GM19239 (cell line): ENCODE results near the genes TMEFF2 and STK17B.

DNA sequence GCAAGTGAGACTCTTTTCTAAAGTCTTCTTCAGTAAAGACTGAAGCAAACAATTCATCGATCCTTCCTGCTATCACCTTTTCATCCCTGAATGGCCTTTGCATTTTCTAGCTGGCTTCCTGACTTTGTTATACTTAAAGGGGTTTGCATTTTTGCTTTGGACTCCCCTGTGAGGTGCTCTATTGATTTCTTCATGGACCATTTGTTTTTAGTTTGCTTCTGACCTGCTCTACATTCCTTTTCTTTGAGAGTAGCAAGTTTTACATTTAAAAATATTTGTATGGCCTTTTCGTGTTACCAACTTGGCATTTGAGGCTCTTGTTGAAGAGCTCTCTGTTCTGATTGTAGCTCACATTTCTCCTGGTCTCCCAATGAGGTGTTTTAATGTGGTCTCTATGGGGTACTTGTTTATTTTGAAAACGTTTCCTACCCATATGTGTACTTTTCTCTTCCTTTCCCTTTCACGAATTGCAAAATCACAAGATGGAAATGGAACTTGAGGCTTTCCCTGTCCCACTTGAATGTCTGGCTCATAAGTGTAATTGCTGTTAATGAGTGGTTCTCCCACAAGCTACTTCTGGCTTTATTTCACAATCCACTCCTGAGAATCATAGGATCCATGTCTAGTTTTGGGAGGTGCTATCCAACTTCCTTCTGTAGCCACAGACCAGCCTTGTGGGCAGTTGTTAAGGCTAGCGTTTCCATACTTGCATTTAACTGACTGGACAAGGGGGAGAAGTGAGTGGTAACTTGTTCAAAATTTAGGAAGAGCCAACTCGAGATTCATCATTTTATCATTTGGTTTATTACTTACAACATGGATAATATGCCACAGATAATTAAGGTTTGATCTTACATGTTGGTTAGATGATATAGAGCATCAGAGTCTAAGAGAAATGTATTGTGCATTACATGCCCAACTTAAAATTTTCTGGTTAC is 81.1 kb upstream of the CAVIN2 start:
- RRBS: no CpG with 5 or more reads among the region's 6 CpGs

DNA sequence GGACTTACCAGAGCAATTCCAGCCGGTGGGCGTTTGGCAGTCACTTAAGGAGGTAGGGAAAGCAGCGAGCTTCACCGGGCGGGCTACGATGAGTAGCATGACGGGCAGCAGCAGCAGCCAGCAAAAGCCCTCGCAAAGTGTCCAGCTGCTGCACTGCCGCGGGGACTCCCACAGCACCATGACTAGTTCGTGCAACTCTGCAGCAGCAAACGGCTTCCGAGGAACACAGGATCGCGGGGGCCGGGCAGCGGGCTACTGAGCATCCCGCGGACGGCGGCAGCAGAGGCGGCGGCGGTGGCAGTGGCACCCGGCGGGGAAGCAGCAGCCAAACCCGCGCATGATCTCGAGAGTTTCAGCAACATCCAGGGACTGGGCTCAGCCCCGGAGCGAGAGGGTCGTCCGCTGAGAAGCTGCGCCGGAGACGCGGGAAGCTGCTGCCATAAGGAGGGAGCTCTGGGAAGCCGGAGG is 354 bp downstream of the TMEFF2 start:
- RRBS: 5% methylated on average over 18 of the region's 38 CpGs

- RRBS: 4% methylated on average over 18 of the region's 92 CpGs
These were observed at the start of gene TMEFF2 for GRCh38 chr2:192194813-192195965. TMEFF2 (minus strand) TSS chr2:192194933.

DNA sequence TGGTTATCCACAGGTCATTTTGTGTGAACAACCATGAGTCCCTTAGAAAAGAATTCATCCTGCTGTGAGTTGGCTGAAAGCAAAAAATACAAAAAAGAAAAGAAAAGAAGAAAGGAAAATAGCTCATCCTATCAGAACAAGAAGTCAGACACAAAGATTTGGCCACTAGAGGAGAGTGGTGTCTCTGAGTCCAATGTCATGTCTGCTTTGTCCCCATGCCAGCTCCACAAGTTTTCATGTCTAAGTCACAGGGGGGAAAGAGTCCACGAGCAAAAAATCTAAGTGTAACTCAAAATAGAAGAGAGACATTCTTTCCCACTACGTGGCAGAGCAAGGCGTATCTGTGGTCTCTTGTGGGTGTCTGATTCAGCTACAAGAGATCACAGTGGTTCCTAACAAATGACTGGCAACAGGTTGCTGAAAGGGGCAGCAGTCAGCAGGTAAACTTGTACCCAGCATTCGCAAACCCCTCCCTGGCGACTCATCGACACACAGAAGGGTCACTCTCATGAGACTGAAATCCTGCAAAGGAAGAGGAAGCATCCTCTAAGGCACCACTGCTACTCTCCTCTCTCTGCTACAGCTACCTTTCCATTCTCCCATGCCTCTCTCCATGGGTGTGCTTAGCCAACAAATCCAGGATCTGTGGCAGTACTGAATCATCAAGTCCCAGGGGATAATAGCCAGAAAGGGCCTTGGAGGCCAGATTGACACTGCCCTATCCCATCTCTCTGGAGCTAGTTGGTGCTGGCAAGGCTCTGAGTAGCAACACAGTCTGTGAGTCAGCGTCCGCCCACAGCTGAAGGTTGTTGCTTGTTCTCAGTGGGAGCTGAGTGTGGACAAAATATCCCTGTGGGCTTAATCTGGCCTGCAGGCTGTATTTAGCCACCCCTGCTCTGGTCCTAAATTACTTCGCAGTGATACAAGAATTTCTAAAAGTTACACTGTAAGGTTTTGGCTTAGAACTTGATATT is 123.0 kb upstream of the SLC39A10 start:
- RRBS: no CpG with 5 or more reads among the region's 9 CpGs

DNA sequence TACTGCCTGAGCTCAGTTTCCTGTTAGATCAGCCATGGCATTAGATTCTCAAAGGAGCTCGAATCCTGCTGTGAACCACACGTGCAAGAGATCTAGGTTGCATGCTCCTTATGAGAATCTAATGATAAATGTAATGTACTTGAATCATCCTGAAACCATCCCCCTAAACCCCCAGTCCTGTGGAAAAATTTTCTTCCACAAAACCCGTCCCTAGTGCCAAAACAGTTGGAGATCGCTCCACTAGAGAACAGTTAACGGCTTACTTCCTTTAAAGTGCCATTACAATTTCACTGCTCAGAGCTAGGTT is 37.1 kb downstream of the STK17B start:
- RRBS: no CpG with 5 or more reads among the region's 5 CpGs

GRCh38 chr2:196171013-196171995 is at the start of gene STK17B:
STK17B (minus strand) TSS chr2:196171578.
- RRBS: 2% methylated on average over 20 of the region's 103 CpGs

GRCh38 chr2:196176891-196177550 is 5.6 kb upstream of the STK17B start:
- RRBS: no CpG with 5 or more reads among the region's 4 CpGs

DNA sequence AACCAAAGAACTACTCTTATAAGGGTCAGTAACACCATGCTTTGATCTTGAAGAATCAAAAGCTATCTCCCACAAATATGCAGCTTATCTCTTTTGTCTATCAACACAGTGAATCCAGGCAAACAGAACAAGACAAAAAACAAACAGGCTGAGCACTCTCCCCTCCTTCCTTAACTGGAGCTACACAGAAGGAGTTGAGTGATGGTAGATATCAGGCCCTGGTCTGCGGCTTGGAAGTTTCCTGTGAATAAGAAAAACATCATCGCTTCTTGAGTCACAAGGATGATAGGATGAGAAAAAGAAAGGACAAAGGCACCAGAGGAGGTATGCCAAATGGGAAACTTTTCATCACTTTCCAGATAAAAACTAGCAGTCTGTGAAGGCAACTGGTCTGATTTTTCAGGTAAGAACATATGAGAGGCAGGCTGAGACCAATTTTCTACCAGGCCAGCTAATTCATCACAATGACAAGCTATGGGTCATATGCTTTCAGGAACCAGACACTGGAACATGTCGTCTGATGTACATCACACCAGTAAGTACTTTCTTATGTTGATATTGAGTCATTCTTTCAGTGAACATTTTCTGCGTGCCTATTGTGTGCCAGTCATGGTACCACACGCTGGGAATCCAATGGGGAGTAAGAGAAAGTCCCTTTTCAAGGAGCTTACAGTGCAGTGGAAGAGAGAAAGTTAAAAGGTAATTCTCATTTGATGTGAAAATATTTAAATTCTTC is 88.6 kb upstream of the STK17B start:
- RRBS: no CpG with 5 or more reads among the region's 5 CpGs

GRCh38 chr2:196319034-196319815 is 147.8 kb upstream of the STK17B start:
- RRBS: no CpG with 5 or more reads among the region's 17 CpGs

- RRBS: no CpG with 5 or more reads among the region's 9 CpGs
These were observed 21.1 kb downstream of the PGAP1 start for GRCh38 chr2:196905383-196905735.

DNA sequence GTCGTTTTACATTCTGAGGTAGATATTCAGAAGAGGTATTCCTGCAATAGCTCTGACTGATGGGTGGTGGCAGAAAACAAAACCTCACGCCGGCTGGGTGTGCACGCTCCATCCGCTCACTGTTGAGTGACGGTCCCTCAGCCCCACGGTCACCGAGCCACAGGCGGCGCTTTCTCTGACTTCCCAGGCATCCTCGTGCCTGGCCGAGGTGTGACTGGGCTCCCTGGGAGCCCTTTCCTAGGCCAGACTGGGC is 83.6 kb upstream of the PGAP1 start:
- RRBS: no CpG with 5 or more reads among the region's 12 CpGs

GRCh38 chr2:197163867-197165021 is 146.3 kb downstream of the ANKRD44 start:
- RRBS: 90% methylated on average over 14 of the region's 51 CpGs

- RRBS: no CpG with 5 or more reads among the region's 1 CpG
These were observed 17.9 kb downstream of the ANKRD44 start for GRCh38 chr2:197292702-197293023.

- RRBS: 1% methylated on average over 31 of the region's 86 CpGs
These were observed 702 bp downstream of the ANKRD44 start for GRCh38 chr2:197309610-197310545.

GRCh38 chr2:197488197-197488495 is 11.5 kb downstream of the HSPD1 start:
- RRBS: no CpG with 5 or more reads among the region's 1 CpG

DNA sequence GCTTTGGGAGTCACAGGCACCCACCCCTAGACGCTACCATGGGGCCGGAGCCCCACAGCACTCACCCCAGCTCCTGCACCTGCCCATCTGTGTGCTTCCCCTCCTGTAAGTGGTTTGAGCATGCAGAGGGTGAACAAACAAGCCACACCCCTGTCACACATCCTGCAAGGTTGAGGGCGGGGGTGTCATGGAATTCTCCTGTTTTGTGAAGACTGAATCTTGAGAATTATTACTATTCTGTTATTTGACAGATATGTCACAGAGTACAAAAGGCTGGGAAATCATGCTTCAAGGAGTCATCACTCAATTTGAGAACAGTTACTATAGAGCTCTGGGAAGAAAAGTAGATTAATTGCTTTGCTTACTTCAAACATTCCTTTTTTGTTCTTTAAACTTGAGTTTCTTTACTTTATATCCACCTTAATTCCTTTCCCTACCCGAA is 60.8 kb downstream of the RFTN2 start:
- RRBS: no CpG with 5 or more reads among the region's 4 CpGs

DNA sequence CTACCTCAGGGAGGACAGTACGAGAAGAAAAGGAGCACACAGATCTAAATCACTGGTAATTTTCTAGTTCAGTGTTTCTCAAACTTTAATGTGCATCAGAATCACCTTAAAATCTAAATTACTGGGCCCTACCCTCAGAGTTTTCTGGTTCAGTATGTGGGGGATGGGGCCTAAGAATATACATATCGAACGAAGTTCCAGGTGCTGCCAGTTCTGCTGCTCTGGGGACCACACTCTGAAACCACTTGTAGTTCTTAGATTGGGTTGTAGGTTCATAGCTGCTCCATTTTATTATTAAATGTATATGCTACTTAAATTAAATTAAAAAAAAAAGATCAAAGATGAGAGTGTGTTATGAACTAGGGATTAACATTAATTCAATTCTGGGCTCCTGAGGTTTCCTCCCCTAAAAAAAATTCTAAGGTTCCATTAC is 981 bp upstream of the MARS2 start:
- RRBS: no CpG with 5 or more reads among the region's 3 CpGs

DNA sequence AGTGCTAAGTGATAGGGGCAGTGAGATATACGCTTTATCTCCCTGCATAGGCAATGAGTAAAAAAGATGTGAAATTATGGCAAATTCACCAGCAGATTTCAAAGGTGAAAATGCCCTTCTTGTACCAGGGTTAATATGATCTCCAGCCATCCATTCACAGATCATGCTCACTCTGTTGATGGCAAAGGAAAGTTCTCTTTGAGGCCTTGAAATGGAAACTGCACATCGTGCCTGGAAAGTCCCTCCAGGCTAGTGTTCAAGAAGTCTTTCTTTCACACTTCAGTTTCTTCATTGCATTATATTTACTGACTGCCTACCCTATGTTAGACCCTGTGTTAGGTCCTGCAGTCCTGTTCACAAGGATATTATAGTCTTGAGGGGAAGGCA is 200.8 kb downstream of the PLCL1 start:
- RRBS: no CpG with 5 or more reads among the region's 2 CpGs

DNA sequence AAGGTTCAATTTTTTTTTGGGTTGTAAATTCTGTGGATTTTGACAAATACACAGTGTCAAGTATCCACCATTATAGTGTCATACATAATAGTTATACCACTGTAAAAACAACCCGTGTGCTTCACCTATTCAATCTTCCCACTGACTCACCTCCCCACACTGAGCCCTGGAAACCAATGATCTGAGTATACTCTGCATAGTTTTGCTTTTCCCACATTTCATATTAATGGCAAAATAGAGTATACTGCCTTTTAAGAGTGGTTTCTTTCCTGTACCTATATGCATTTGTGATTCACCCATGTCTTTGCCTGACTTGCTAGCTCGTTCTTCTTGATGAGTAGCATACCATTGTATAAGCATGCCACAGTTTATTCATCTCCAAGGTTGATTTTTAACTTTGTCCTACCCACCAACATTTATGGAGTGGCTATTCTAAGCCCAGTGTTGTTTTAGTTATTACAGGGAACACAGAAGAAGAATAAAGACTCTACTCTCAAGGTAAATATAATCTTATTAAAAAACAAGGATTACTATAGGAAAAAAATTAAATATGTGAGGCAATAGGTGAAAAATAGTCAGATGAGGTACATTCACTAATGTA is 686.4 kb downstream of the PLCL1 start:
- RRBS: no CpG with 5 or more reads among the region's 2 CpGs

DNA sequence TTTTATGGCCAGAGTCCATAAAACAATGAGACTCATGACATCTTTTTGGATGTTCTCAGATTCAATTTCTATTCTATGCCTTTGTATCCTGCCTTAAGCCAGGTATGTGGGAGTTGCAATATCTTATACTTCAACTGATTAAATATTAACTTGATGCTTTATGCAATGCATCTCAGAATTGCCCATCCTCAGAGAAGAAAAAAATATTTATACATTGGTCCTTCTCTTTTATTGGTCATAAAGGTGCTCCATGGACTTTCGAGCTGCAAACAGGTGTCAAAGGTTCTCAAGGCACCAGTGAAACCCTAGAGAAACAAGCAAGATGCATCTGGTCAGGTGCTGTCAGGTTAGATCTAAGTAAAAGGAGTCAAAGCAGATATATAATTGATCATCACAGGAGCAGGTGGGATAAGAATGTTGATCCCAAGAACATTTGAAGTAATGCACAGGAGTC is 690.5 kb downstream of the PLCL1 start:
- RRBS: no CpG with 5 or more reads among the region's 1 CpG